Measurements from ENCODE around the gene NEDD4L.

GRCh38 chr18:55988581-55989233 is 400.7 kb upstream of the TCF4 start:
- RRBS, result no CpG with 5 or more reads among the region's 2 CpGs

- RRBS, result no CpG with 5 or more reads among the region's 14 CpGs
Observed at GRCh38 chr18:55997825-55998610, 410.0 kb upstream of the TCF4 start.

- RRBS, result no CpG with 5 or more reads among the region's 11 CpGs
Observed at GRCh38 chr18:57432976-57433916, 1.9 kb upstream of the ONECUT2 start.

DNA sequence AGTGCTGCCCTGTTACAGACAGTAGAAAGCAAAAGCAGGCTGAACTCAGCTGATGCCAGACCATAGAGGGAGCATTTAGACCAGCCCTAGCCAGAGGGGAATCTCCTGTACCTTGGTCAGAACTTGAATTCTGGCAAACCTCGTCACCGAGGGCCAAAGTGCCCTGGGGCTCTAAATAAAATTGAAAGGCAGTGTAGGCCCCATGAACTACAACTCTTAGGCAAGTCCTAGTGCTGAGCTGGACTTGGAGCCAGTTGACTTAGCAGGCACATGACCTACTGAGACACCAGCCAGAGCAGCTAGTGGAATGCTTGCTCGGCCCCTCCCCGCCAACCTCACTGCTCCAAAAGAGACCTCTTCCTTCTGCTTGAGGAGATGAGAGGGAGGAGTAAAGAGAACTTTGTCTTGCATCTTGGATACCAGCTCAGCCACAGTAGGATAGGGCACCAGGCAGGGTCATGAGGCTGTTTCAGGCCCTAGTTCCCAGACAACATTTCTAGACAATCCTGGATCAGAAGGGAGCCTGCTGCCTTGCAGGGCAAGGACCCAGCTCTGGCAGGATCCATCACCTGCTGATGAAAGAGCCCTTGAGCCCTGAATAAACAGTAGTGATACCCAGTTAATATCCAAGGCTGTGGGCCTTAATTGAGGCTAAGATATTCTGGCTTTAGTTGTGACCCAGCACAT is 90.6 kb downstream of the ATP8B1 start:
- RRBS, result no CpG with 5 or more reads among the region's 4 CpGs

- RRBS, result 2% methylated on average over 61 of the region's 99 CpGs
Observed at GRCh38 chr18:58044184-58044944, at the start of gene NEDD4L. Gene NEDD4L (plus strand): TSS chr18:58044226.

GRCh38 chr18:58047122-58048022 is 3.3 kb downstream of the NEDD4L start:
- RRBS, result no CpG with 5 or more reads among the region's 11 CpGs

GRCh38 chr18:58103344-58104062 is 59.5 kb downstream of the NEDD4L start:
- RRBS, result no CpG with 5 or more reads among the region's 7 CpGs

DNA sequence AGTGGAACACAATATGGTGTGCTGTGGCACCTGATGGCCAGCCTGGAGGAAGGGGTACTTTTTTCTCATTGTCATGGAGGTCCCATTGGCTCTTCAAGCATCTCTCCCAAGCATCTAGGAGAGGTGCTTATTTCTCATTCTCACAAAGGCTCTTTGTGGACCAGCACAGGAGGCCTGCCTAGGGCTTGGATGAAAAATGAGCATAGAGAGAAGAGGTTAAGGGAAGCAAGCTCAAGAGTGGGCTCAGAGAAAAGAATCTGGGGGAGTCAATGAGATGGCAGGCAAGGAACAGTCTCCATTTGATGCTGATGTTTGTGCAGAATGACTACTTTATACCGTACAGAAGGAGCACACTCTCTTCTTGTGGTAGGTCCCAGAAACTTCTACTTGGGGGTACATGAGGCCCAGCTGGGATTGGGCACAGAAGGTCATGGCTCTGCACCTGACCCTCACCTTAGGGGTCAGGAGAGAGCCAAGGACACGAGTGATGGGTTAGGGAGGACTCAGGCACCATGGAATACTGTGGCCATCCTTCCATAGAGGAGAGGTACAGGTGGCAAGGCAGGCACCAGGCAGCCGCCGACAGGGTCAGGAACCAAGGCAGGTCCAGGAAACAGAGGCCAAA is 127.7 kb downstream of the NEDD4L start:
- RRBS, result no CpG with 5 or more reads among the region's 4 CpGs

- RRBS, result no CpG with 5 or more reads among the region's 3 CpGs
Observed at GRCh38 chr18:58215939-58216667, 172.1 kb downstream of the NEDD4L start.

DNA sequence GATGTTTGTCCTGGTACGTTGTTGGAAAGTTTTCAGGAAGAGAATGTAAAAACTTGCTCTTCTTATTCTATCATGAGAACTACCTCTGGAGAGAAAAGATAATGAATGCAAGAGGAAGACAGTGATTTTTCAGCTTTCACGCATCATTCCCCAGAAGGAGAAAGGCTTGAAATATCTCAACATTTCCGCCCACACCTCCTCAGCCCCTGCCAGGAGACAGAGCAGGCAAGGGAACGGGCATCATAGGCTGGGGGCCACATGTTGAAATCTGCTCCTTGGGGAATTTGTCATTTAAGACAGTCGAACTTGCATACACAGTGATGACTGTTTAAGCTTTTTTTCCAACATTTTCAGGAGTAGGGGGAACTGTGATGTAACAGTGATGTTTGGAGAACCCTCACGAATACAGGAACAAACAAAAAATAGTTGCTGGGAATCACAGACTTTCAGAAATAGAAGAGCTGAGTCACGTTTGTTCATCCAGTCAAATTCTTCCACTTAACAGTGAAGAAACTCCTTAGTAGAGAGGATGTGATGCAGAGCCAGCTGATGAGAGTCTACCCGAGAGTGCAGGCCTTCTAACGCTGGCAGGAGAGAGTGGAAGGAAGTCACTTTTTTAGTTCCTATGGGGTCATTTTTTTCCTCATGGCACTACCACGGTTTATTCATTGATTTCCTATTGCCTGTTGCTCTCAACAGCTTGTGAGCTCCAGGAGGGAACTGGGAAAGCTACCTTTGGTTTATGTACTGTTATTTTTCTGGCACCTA is 266.8 kb downstream of the ALPK2 start:
- RRBS, result no CpG with 5 or more reads among the region's 10 CpGs

GRCh38 chr18:58388308-58389365 is 240.3 kb downstream of the ALPK2 start:
- RRBS, result no CpG with 5 or more reads among the region's 25 CpGs

- RRBS, result 86% methylated on average over 8 of the region's 11 CpGs
Observed at GRCh38 chr18:58398579-58399440, 230.1 kb downstream of the ALPK2 start.

DNA sequence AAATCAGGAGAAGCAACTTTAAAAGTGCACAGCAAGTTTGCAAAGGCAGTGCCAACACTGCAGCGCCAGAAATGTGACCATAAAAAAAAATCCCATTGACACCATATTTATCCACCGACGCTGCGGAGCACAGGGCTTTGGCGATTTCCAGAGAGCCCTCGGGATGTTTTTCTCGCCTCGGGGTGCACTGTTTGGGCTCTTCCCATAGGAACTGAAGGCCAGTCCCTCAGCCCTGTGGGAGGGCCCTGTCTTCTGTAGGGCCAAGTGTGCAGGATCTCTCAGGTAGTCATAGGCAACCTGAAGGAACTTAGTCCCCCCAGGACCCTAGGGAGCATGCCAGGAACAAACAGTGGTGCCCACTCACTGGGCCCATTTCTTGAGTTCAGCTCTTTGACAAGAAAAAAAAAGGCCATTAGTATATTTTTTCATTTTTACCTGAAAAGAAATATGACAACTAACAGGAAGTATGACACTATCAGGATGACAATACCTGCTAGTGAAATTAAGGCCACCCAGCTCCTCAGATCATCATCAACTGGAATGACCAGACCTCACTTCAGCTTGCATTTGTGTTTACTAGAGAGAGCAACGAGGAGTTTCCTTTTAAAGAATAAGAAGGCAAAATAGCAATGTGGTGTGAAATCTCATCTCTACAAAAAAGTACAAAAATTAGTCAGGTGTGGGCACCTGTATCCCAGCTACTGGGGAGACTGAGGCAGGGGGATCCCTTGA is 184.6 kb downstream of the ALPK2 start:
- RRBS, result no CpG with 5 or more reads among the region's 9 CpGs

GRCh38 chr18:58863243-58864288 is 1.1 kb upstream of the ZNF532 start:
- RRBS, result 2% methylated on average over 67 of the region's 127 CpGs

DNA sequence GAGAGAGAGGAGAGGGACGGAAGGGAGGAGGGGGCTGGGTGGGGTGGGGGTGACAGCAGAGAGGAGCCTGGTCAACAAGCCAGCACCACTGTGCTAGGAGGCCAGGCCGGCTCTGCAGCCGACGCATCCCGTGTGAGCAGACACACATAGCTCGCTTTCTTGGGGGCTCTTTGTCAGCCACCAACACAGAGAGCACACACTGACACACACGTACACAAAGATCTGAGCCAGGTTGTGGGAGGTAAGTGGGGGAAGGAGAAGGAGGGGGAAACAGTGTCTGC is 448 bp upstream of the ZNF532 start:
- RRBS, result no CpG with 5 or more reads among the region's 7 CpGs

- RRBS, result no CpG with 5 or more reads among the region's 7 CpGs
Observed at GRCh38 chr18:59024758-59025485, 114.8 kb upstream of the SEC11C start.

DNA sequence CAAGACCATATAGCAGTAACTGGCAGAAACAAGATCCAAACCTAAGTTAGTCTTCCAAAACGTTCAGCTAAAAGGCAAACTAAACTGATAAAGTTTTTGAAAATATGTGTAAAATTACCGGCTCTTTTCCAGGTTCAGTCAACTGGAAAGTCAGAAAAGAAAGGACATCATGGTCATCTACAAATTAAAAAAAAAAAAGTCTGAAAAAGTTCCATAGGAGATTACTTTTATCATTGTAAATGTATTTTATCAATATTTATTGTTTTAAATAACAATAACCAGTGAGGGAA is 11.7 kb downstream of the LMAN1 start:
- RRBS, result no CpG with 5 or more reads among the region's 2 CpGs

DNA sequence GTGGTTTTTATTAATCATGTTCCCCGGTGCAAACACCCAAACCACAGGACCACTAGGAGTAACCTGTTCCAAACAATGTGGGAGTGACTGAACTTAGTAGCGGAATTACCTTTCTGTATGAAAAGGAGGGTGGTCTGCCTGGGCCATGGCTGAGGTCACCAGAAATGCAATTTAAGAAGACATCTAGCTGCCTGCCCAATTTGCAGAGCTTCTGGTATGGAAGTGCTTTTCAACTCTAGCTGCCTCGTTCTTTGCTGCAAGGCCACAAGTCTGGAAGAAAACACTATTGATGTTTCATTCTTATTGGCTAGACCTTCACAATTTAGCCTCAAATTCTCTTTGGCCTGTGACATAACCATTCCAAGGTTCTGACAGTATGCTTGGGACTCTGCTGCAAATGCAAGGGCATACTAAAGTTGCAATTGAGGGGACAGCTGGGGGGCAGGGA is 73.3 kb downstream of the CCBE1 start:
- RRBS, result no CpG with 5 or more reads among the region's 3 CpGs

- RRBS, result no CpG with 5 or more reads among the region's 2 CpGs
Observed at GRCh38 chr18:59700596-59701161, 3.5 kb upstream of the CCBE1 start.

All from non-pigmented ciliary epithelial cell (primary cell).